Occipital lobe (tissue), 2 donors: Measurements from ENCODE around the genes LRRC34 and PRKCI.

DNA sequence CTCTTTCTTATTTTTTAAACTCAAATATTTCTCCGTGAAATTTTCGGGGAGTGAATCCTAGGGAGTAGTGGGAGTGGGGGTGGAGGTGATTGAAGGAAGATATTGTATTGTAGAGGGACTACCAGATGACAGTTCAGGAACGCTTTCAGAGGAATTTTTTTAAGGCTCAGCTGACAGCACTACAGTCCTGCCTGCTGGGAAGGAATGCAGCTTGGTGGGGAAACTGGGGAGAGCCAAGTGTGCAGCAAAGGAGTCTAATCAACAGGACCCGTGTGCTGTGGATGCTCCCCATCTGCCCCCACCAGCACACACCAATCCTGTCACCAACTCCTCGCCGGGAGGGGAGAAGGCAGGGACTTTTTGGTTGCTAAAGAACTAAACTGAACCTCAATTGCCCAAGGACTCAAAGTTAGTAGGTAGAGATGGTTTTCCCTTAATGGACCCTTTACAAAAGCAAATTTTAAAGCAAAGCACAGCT is 2.3 kb downstream of the SLITRK3 start:
- RAMPAGE, long total RNA, result no peak

- RAMPAGE, long total RNA, result no peak
Measured at GRCh38 chr3:165785782-165786529, 51.3 kb downstream of the BCHE start.

DNA sequence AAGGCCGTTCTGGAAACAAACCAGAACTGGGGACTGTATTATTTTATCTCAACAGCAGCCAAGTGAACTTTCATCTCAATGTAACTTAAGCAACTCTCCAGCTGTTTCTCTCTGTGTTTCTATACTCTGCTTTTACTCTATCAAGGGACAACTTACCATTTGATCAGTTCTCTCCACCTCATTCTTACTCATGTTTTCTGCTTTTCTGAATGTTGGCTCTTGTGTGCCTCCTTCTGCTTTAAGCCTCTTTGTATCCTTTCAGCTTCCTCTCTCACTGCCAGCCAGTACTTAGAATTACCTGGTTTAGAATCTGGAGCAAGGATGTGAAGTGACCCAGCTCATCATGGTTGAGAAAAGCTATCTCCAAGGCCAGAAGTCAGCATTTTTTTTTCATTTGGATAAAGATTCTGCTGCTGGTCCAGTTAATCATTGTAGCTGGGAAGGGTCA is 16.1 kb upstream of the WDR49 start:
- RAMPAGE, long total RNA, result no peak

- RAMPAGE, long total RNA, result no peak
Measured at GRCh38 chr3:167723669-167724451, 10.8 kb downstream of the PDCD10 start.

GRCh38 chr3:167814140-167814858 is 78.8 kb downstream of the SERPINI1 start:
- RAMPAGE, long total RNA, result no peak

- RAMPAGE, long total RNA, result no peak
Measured at GRCh38 chr3:168011128-168011796, 84.5 kb downstream of the GOLIM4 start.

GRCh38 chr3:168095973-168096176 is 151 bp upstream of the GOLIM4 start:
- RAMPAGE, long total RNA, result no peak

- RAMPAGE, long total RNA, result no peak
Measured at GRCh38 chr3:169147000-169147606, 516.4 kb downstream of the MECOM start.

DNA sequence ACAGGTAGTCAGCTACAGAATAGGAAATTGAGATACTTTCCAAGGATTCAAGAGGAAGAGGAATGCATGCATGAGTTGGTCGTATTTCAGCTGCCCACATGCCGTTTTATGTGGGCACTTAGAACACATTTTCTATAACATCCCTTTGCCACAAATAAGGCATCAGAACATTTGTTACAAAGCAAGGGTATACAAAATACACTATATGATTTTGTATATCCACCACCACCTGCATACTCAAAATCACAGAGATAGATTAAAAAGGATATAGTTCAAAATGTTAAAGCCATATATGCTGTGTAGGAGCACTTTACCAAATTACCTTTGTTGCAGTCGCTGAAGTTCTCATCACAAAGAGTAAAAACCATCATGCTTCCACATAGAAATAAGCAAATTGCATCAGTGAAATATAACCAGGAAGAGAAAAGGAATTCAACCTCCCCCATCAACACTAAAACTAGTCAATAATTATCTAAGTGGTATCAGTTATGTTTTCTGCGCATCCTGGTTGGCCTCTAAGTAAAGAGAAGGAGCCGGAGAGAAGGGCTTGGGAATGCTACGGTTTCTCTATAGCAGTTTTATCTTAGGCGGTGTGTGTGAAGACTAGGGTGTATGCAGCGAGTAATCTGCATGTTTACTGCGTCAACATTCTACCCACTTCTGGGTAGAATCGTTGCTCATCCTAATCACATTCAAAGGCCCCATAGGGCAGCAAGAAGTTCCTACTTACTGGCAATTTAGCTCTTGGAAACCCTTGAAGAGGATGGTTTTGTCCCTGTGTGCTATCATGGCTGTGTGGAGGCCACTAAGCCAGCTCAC is 390.3 kb downstream of the MECOM start:
- RAMPAGE, long total RNA, result no peak

GRCh38 chr3:169297085-169297460 is 366.4 kb downstream of the MECOM start:
- RAMPAGE, long total RNA, result no peak

GRCh38 chr3:169305496-169305951 is 358.0 kb downstream of the MECOM start:
- RAMPAGE, long total RNA, result no peak

DNA sequence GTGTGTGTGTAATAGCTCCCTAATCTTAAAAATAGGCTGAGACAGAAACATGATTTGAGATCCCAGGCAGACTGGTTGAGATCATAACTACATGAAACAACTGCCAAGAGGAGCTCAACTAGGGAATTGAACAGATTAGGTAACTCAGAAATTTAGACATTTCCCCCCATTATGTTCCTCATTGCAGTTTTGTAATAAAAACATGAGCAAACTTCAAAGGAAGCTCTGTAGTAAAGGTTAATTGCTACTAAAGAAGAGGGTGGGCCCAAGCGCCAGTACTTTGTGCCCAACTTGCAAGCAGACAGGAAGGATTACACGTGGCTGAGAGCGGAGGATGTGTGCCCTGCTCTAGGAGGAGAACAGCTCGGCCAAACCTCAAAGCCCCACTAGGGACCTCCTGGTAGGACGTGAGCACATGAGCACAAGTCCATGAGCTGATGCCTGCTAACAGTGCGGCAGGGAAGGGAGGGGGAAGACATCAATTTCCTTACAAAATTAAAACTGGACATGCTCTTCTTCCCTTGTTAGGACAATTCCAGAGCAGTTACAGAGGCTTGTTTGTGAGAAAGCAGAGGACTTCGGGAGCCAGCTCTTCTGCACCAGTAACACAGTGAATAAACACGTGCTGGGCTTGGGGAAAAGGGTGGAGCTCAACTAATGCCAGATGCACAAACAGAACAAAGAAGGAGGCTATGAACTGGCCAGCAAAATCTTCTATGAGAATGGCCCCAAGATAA is 275.6 kb downstream of the MECOM start:
- RAMPAGE, long total RNA, result no peak

- RAMPAGE, long total RNA, result no peak
Measured at GRCh38 chr3:169613942-169614576, 49.5 kb downstream of the MECOM start.

DNA sequence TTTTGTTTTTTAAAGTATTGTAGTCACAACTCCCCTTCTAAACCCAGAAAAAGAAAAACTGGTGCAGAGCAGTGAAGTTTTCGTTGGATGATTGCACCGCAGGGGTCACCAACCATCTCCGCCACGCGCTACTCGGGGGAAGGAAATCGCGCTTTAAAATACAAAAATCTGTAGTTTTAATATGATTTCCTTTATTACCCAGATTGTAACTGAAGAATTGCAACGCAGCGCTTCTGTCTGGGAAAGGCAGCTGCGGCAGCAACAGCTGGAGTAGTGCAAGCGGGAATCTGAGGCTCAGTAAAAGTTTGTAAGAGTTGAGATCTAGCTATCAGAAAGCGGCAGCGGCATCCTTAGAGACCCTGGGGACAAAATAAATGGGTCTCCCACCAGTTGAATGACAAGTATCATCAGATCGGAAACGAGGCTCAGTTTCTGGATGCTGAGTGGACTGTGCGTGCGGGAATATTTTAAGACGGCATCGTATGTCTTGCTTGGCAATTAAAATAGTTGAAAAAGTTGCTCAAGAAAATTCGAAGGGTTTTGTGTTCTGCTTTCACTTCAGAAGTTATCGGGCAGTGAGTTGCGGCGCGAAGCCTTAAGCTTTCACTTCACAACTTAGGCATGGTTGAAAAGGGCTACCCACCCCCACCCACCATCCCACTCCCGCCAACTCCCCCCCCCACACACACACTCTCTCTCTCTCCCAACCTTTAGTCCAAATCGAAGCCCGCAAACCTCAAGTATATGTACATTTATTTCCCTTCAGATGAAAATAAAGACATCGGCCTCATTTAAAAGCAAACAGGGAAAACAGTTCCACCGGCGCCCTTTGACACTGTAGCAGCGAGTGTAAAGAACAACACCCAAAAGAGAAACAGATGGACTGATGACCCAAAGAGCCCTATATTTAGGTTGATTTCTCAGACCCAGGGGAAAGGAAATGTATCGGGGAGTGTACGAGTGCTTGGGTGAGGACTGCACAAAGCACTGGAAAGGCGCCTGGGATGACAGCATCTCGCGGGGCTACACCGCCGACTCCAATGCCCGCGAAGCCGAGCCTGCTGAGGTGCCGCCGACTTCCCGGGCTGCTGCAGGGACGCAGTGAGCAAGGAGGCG is 2.5 kb downstream of the MECOM start:
- RAMPAGE, long total RNA, result no peak

DNA sequence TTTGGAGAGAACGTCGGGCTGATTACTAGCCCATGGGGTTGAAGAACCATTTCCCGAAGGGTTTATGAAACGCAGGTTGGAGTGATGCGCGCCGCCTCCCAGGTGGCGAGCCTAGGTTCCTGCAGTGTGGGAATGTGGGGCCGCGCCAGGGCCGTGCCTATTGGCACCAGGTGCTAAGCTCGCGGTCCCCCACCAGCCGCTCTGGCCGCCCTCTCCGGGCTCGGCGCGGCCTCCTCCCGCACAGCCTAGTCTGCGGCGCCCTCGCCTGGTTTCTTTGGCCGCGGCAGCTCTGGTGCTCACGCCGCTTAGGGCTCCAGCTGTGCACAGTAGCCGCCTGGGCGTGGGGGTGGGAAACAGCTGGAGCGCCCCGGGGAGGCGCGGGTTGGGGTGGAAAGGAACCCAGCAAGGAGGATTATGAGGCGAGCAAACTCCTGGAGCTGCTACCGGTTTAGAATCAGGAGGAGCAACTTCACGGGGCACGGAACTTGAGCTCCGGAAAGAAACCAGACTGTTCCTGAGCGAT is 5.6 kb upstream of the MECOM start:
- RAMPAGE, long total RNA, result no peak

GRCh38 chr3:169812830-169813151 is at the start of gene LRRC34:
TSS of gene LRRC34 (minus strand) at chr3:169812904.
- RAMPAGE, long total RNA, result no peak

DNA sequence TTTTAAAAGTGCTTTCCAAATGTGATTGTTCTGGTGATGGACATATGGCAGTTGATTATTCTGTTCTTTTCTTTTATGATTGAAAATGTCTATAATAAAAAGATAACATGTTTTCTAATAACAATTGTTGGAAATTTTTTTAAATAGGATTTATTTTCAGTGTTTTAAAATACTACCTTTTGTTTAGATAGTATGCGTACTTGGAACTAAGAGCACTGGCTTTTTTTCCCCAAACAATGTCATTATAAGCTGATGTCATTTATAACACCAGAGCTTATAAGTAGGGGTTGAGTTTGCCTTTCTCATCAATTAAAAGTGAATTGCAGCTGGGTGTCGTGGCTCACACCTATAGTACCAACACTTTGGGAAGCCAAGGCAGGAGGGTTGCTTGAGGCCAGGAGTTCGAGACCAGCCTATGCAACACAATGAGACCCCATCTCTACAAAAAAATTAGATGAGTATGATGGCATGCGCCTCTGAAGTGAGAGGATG is 9.2 kb downstream of the SEC62 start:
- RAMPAGE, long total RNA, result no peak

DNA sequence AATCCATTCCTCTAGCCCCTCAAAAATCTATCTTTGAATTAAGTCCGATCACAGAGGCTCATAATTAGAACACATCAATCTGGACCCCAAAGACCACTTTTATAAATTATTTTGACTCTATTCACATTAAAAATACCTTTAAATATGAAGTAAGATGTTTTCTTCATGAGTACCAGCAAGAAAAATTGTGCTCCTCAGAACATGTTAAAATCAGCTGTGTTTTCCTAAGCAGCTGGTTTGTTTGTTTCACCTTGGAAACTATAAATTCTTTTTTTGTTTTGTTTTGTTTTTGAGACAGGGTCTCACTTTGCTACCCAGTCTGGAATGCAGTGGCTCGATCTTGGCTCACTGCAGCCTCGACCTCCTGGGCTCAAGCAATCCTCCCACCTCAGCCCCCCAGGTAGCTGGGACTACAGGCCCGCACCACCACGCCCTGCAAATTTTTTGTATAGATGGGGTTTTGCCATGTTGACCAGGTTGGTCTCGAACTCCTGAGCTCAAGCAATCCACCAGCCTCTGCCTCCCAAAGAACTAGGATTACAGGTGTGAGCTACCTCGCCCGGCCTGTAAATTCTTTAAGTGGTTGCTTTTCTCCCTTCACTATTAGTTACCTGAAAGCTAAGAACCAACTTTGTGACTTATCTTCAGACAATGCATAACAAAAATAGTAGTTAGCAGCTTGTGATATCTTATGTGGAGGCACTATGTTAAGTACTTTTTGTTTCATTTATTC is 40.0 kb downstream of the PHC3 start:
- RAMPAGE, long total RNA, result no peak

GRCh38 chr3:170221763-170222636 is at the start of gene PRKCI:
TSS of gene PRKCI (plus strand) at chr3:170222424.
- RAMPAGE, long total RNA, result no peak

- RAMPAGE, long total RNA, result no peak
Measured at GRCh38 chr3:170320522-170321010, 36.9 kb upstream of the SKIL start.